Renal cortical epithelial cell (primary cell): ENCODE measurements around the genes HOXB8 and HOXB9.

DNA sequence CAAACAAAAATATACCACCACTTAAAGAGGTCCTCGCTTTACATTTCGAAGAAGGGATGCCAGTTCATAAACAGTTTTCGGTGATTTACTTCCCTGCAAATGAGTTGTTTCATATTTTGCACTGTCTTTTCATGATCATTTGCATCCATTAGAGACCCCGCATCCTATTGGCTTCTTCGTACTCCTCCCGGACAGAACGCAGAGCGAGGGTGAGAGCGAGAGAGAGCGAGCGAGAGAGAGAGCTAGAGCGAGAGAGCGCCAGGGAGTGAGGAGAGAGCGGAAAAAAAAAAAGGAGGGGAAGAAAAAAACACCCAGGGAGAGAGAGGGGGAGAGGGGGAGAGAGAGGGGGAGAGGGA lies at the start of gene HOXB8:
Gene HOXB8, minus strand, starts transcription at position 279 of the 356 bp plus-strand sequence.
- RRBS: no CpG with 5 or more reads among the region's 14 CpGs

DNA sequence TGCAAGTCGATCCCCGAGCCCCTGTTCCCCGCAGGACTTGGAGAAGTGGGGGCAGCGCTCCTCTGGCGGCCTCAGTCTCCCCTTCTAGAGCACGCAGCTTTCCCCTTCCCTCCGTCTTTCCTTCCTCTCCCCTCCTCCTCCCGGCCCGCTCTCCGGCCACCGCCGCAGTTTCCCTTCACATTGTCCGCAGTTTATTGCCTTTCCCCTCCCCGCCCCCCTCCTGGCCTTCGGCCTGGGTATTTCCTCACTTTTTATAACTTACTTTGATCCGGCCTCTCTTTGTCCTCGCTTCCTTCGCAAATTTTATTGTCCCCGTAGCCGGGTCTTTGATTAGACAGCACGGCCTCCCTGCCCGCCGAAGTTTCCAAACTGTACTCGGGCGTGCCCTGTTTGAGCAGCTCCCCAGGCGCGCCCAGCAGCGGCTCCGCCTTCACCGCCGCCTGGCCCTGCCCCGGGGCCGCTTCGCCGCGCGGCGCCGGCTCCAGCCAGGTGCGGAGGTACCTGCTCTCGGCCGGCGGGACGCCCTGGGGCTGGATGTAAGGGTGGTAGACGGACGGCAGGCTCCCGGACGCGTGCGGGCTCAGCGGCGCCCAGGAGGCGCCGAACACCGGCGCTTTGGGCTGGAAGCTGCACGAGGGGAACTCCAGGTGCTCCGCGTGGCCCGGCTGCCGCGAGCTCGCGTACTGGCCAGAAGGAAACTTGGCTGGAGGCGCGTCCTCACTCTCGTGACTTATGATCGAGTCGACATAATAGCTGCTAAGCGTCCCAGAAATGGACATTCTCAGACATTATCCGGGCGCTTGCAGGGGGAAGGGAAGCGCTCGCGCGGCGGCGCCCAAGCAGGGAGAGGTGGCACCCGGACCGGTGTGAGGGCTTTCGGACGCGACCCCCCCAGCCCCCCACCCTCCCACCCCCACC lies at the start of gene HOXB9:
Gene HOXB9, minus strand, starts transcription at position 868 of the 918 bp plus-strand sequence.
- RRBS: 2% methylated on average over 28 of the region's 83 CpGs

- RRBS: no CpG with 5 or more reads among the region's 16 CpGs
Measured at GRCh38 chr17:48627570-48628189, 1.5 kb upstream of the HOXB9 start.

- RRBS: 76% methylated on average over 1 of the region's 9 CpGs
Measured at GRCh38 chr17:48628264-48628568, 2.1 kb upstream of the HOXB9 start.

GRCh38 chr17:48628569-48629208 lies 2.5 kb upstream of the HOXB9 start:
- RRBS: no CpG with 5 or more reads among the region's 6 CpGs

DNA sequence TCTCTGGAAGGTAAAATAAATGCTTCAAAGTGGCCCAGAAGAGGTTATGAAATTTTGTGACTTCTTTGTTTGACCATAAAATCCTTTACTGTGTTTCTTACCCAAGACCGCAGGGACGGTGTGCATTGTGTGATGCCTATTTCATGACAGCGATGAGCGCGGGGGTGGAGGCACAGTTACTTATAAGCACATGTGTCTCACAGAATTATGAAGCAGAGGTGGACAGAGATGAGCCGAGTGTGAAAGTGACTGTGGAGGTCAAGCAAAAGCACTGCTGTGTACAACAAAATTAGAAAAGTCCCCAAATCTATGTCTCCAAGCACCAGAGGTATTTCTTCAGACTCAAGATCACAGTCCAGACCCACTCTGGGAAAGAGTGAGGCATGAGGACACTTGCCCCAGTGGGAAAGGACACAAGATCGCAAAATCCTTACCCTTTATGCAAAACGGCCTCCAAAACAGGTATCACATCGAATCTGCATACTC lies 4.2 kb upstream of the HOXB9 start:
- RRBS: no CpG with 5 or more reads among the region's 9 CpGs

- RRBS: 2% methylated on average over 8 of the region's 29 CpGs
Measured at GRCh38 chr17:48647092-48647817, 21.1 kb upstream of the HOXB9 start.

DNA sequence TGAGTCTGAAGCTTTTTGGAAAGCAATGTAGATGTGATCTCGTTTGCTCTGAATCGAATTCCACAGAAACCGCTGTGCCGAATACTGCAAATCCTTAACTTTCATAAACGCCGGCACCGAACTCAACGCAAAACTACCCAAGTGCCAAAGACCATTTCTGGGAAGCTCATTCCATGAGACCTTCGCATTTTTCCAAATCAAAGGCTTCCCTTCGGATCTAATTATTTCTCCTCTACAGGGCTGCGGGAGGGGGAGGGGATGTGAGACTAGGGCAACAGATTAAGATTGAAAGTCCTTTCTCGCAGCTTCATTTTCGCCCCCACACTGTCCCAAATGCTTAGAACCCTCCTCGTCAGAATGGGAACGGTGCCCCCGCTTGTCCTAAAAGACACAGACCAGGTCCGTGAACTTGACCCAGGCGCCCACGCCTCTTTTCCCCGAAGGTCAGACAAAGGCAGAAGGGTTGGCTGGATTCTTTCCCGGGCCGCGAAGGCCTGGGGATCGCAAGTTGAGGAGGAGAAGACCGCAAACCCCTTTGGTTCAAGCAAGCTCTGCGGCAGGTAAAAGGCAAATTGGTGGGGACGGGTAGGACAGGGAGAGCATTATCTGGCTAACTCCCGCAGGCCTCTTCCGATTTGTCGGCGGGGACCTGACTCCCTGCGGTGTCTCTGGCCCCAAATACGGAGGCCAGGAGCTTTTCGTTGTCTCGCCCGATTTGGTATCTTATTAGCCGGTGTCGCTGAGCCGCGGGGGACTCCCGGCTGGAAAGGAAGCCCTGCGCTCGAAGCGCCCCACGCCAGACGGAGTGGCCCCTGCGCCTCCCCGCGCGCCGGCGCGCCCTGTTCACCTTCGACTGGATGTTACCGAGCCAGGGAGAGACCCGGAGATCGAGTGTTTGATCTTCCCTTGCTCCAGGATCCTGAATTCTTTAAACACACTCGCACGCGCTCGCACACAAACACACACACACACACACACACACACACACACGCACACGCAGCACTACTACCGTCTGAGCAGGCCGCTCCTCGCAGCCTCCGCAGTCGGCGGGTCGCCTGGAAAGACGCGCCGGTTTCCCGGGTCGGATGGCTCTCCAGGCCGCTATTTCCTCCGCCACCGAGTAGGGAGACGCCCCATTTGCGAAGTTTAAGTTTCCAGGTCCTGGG lies 3.7 kb downstream of the PRAC1 start:
- RRBS: 7% methylated on average over 15 of the region's 80 CpGs

DNA sequence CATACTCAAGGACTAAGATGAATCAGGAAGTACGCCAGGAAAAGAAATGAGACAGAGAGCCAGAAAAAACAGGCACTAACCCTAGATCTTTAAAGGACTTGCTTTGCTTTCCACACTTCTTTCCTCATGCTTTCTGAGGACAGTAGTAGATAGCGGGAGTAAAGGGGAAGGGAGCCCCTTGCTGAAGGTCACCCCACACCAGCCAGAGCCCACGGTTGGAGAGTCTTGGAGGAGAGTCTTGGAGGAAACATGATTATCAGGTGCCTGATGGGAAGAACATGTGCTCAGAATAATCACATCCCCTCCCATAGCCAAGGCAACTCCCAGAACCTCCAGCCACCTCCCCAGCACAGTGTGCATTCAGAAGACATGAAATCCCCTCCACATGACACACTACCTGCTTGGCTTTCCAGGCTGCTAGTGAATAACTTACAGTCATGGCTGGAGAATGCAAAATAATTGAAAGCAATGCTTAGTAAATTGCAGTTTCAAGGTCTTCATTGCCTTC lies 28.7 kb upstream of the HOXB13 start:
- RRBS: no CpG with 5 or more reads among the region's 3 CpGs

GRCh38 chr17:48760371-48760876 lies 31.9 kb upstream of the HOXB13 start:
- RRBS: no CpG with 5 or more reads among the region's 4 CpGs

DNA sequence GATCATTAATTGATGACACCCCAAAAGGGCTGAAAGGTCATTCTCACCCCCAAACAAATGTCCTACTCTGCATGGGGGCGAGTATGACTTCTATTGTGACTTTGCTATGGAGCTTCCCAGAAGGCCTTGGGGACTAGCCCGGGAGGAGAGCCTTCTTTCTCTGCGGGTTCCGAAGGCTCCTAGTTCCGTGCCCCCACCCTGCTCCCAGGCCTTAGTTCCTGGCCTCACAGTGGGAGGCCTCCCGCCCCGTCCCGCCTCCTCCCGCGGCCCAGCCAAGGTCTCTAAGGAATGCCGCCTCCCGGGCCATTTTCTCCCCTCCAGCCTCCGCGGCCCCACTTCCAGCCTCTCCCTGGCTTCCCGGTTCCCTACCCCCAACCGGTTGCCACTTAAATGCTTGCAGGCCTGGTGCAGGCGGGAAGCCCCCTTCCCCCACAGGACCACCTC lies 16.0 kb downstream of the IGF2BP1 start:
- RRBS: 6% methylated on average over 4 of the region's 17 CpGs

DNA sequence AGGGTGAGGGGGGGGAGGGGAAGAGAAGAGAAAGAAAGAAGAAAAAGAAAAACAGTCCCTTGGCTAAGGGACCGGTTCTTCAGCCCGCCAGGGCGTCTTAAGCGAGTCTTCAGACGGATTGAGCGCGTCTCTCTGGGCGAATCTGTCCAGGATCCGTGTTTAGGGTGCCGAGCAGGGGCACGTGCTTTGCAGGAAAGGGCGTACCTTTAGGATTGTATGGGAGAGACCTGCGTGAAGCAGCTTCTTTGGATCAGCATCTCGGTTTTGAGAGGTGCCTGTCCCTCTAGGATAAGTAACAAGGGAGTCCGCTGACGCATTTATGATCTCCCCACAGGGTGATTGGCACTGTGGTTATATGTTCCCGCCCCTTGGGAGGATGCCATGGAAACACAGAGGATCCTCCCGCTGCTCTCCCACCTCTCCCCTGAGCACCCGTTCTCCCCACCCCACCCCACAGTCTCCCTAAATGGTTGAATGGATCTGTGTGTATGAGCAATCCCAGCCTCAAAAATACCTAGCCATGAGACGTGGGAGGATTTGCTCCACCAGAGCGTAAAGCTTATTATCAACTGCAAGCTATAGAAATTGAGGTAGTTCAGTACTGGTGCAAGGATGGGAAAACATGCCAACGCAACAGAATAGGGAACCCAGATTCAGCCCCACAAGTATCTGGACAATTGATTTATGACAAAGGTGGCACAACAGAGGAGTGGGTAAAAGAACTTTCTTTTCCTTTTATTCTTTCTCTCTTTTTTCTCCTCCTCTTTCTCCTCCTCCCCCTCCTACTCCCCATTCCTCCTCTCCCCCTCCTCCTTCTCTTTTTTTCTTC lies 16.5 kb downstream of the GNGT2 start:
- RRBS: no CpG with 5 or more reads among the region's 22 CpGs

- RRBS: no CpG with 5 or more reads among the region's 4 CpGs
Measured at GRCh38 chr17:49201252-49201585, 9.2 kb downstream of the GNGT2 start.

DNA sequence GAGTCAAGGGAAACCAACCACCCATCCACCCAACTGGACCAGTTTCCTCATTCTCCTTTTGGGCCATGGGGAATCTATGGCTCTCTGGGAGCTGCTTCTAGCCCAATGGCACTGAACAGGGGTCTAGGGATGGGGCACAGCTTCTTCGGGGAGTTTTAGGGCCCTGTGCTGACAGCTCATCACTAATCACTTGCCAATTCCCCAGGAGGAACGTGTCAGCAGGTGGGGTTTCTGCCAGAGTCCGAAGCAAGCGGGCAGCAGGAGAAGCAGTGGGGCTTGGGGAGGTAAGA lies 5.2 kb downstream of the PHOSPHO1 start:
- RRBS: no CpG with 5 or more reads among the region's 4 CpGs

GRCh38 chr17:49227667-49228429 lies 2.7 kb downstream of the PHOSPHO1 start:
- RRBS: no CpG with 5 or more reads among the region's 6 CpGs

GRCh38 chr17:49259419-49259713 lies 28.8 kb upstream of the PHOSPHO1 start:
- RRBS: no CpG with 5 or more reads among the region's 6 CpGs

- RRBS: no CpG with 5 or more reads among the region's 11 CpGs
Measured at GRCh38 chr17:49260994-49261539, 30.5 kb upstream of the PHOSPHO1 start.

DNA sequence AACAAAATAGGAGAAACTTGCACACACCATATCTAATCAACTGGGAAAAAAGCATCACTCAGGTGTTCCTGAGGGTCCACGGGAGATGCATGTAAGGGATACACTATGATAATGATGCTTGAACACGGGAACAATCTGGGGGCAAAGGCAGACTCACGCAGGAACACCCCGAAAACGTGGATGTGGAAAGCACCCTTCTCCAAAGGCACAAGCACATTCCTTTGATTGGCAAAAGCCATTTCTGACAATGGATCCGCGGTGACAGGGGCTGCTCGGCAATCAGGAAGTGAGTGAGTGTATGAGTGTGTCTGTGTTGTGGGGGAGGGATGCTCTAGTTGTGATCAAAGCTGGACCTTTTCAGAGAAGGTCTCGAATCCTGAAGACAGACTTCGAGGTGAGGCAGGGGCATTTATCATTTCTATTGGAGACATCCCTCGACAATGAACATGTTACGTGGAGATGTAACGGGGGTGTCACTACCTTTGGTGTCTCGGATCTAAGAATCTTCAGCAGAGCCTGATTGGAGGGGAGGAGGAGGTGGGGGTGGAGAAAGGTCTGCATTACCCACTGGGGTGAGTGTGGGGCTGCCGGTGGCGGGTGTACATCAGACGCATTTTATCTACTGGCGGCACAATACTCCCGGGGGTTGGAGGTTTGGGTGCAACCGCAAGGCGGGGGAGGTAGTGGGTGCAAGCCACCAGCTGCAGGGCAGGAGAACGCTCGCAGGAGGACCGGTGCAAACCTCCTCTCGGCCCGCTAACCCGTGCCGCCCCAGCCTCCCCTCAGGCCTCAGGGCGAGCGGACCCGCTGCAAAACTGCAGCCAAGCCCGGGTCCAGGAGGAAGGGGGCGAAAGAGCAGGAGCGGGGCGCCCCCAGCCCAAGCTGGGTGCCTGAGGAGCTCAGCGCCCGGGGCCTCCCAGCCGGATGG lies 958 bp downstream of the ZNF652 start:
- RRBS: under 1% methylated on average over 18 of the region's 38 CpGs

GRCh38 chr17:49496471-49496835 lies 1.4 kb downstream of the NGFR start:
- RRBS: 1% methylated on average over 12 of the region's 49 CpGs

- RRBS: 2% methylated on average over 7 of the region's 58 CpGs
Measured at GRCh38 chr17:49497374-49498083, 2.4 kb downstream of the NGFR start.